Measurements from ENCODE around the genes PLCD1, SLC22A14, XYLB and SCN5A.

DNA sequence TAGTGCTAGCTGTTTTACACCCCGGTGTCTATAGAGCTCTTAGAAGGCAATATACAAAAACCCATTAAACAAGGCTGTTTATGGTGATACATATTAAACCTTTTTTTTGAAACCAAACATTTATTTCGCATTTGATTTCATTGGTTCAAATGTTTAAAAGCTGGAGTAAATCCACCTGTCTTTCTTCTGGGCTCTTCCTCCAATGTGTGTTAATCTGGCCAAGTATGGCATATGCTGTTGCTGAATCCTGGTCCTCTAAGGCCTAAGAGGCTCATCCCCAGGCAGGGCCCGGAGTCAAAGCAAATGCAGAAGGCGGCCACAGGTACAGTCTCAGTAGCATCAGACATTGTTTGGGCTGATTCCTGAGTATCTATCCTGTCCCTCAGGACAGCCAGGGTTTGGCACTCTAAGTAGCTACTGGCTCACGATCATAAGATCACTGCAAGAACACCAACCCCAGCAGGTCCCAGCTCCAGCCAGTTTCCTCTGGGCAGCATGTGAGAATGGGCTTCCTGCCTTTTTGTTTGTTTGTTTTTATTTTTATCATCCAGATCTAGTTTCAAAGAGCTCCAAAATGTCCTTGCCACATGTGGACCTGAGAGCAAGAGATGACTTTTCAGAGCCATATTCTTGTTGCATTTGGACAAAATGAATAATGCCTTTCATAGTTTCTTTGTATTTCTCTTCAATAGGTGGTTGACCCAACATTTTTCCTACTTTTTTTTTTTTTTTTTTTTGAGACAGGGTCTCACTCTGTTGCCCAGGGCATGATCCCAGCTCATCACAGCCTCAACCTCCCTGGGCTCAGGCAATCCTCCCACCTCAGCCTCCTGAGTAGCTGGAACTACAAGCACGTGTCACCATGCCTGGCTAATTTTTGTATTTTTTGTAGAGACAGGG lies 32.7 kb downstream of the LRRFIP2 start:
- RRBS = no CpG with 5 or more reads among the region's 6 CpGs

DNA sequence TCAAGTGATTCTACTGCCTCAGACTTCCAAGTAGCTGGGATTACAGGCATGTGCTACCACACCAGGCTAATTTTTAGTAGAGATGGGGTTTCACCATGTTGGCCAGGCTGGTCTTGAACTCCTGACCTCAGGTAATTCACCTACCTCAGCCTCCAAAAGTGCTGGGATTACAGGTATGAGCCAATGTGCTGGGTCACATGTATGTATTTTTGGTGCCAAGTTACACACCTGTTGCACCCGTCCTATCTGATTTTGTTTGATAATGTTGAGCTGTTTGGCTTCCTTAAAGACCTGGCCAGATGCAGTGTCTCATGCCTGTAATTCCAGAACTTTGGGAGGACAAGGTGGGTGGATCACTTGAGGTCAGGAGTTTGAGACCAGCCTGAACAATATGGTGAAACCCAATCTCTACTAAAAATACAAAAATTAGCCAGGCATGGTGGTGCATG lies 71.0 kb downstream of the GOLGA4 start:
- RRBS = no CpG with 5 or more reads among the region's 1 CpG

DNA sequence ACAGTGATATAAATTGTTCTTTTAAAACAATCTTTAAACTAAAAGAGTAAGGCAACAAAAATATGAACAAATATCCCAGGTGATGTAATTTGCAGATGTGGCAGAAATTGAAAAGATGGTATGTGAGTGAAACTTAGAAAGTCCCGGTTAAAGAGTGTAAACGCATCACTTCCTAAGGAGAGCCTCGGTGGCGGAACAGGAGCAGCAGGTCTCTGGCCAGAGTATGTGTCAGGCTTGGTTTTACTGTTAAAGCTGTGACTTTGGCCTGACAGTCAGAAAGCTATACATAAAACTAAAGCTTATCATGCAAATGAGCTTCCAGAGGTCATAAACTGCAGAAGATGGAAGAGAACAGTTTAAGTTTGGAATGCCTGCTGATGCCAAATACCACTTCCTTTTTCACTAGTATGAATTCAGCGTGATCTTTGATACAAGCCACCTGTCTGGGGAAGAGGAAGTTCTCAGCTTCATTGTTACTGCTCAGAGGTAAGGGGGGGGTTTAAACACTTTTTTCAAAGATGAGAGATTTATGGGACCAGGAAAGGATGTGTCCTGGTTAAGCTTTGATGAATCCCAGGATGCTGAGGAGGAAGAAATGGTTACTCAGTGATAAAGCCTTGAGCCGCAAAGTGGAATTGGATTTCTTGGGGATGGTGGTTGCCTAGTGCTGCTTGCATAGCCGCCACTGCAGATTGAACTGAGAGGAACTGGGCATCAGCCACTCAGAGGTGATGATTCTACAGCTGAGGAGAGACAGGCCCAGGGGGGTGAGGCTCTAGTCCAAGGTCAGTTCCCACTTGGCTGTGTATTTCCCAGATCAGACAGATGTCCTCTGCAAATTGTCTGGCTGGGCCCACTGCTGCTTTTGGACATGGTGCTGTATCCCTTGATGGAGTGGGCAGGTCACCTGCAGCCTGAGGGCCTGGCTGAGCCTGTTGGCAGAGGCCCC lies 124.9 kb upstream of the CTDSPL start:
- RRBS = no CpG with 5 or more reads among the region's 7 CpGs

DNA sequence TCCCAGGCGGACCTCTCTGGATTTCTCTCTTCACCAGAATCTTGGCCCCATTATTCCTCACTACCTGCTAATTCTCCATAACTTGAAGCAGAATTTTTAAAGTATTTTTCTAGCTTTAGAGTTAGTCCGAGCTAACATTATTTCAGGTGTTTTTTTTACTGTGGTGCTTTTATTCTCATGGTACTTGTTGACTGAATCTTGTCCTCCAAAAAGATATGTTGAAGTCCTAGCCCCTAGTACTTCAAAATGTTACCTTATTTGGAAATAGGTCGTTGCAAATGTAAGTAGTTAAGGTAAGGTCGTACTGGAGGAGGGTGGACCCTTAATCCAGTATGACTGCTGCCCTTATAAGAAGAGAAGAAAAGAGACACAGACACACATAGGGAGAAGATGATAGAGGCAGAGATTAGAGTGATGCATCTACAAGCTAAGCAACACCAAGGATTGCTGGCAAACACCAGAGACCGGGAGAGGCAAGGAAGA lies 54.5 kb downstream of the CTDSPL start:
- RRBS = no CpG with 5 or more reads among the region's 5 CpGs

- RRBS = no CpG with 5 or more reads among the region's 6 CpGs
These were observed 28.9 kb upstream of the VILL start for GRCh38 chr3:37961615-37962154.

DNA sequence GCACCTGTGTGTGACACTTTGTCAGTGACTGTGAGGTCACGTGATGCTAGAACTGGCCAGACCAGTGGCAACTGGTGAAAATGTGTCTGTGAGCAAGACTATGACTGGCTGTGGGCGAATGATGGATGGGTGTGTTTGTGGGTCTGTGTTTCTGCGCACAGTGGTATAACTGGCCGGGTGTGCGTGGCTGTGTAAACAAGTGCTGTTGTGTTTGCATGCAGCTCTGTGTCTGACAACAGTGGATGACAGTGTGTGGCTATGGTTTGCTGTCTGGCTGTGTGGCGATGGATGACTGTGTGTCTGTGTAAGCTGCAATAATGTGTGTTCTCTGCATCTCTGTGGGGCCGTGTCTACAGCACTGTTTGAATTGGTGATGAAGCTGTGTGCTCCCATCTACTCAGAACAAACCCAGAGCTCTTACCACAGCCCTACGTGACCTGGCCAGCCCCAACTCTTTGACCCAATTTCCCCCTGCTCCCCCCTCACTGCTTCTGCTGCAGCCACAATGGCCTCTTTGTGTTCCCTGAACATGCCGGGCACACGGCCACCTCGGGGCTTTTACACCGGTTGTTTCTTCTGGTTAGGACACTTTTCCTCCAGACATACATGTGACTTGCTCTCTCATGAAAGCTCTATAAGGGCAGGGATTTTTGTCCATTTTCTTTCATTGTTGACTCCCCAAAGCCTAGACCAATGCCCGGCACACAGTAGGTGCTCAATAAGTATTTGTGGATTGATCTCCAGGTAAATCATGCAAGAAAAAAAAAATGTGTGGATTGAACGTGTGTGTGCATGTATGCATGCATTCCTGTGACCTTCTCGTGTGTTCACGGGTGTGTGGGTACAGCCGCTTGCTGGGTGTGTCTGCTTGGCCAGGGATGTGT lies 14.5 kb downstream of the VILL start:
- RRBS = no CpG with 5 or more reads among the region's 17 CpGs

DNA sequence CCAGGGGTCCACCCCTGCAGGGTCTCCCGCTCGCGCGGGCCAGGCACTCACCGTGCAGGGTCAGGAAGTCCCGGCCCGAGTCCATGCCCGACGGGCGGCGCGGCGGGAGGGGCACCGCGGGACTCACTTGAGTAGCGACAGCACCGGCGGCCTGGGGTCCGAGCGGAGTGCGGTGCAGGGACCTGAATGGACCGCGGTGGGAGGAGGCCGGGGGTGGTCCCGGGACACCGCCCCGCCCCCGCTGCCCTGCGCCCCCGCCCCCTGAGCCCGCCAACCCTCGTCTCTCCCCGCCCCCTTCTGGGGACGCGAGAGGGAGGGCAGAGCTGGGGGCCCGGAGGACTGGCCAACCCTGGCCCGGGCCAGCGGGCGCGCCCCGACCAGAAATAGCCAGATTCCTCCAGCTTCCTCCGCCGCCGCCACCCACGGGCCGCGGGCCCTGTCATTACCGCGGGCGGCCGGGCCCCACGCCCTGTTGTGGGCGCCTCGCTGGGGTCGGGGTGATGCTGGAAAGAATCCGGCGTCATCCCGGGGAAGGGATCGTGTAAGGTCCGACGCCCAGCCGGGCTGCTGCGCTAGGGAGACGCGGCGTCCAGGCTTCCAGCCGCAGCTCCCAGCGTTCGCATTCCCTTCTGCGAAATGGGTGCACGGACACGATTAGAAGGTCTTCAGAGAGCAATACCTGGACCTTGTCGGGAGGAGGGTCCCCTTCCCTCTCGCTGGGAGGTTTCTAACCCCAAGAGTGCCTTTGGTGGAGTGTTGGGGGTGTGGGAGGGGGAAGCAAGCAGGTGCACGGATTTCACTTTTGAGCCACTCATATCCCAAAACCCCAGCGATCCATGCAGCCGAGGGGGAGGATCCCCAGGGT lies at the start of gene PLCD1:
PLCD1 (minus strand) TSS at position 188 of the 865 bp plus-strand sequence.
- RRBS = 2% methylated on average over 42 of the region's 77 CpGs

GRCh38 chr3:38096496-38096695 lies 40.5 kb downstream of the ACAA1 start:
- RRBS = no CpG with 5 or more reads among the region's 4 CpGs

GRCh38 chr3:38117451-38118715 lies 19.0 kb downstream of the ACAA1 start:
- RRBS = no CpG with 5 or more reads among the region's 20 CpGs

DNA sequence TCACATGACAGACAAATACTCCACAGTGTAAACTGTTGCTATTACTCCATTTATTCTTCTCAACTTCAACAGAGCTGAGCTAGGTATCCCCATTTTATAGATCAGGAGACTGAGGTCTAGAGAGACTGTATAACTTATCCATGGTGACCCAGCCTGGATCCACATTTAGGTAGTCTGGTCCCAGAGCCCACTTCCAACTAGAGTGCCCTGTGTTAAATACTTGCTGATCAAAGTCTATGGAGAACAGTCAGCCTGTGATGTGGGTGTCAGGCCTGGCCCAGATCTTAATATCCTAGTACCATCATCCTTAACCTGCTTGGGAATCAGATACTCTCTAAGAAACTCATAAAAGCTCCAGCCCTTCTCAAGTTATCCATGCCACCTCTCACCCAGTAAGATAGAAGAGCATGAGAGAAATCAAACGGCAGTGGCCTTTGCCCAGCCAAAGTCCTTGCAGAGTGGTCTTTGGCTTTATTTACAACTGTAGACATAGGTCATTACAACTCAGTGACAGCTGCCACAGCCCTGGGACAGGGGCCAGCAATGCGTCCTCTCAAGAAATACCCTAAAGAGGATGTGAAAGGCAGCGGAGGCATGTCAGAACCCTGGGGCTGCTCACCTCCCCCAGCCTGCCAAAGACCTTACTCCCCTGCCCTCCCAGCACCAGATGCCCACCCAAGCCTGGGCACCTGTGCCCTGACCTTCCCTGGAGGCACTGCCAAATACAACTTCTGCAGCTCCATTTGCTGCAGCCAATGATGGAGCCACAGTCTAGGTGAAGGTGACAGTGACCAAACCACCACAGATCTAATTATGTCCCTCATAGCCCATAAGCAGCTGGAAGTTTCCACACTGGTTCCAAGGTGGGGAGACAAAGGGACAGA lies 6.4 kb downstream of the ACAA1 start:
- RRBS = no CpG with 5 or more reads among the region's 3 CpGs

GRCh38 chr3:38282109-38282418 lies at the start of gene SLC22A14:
TSS of gene SLC22A14 (plus strand) at chr3:38282294.
- RRBS = no CpG with 5 or more reads among the region's 3 CpGs

- RRBS = 1% methylated on average over 20 of the region's 75 CpGs
These were observed at the start of gene XYLB for GRCh38 chr3:38346276-38347115. TSS of gene XYLB (plus strand) at chr3:38346785.

GRCh38 chr3:38449921-38450266 lies 3.8 kb upstream of the ACVR2B start:
- RRBS = no CpG with 5 or more reads among the region's 3 CpGs

DNA sequence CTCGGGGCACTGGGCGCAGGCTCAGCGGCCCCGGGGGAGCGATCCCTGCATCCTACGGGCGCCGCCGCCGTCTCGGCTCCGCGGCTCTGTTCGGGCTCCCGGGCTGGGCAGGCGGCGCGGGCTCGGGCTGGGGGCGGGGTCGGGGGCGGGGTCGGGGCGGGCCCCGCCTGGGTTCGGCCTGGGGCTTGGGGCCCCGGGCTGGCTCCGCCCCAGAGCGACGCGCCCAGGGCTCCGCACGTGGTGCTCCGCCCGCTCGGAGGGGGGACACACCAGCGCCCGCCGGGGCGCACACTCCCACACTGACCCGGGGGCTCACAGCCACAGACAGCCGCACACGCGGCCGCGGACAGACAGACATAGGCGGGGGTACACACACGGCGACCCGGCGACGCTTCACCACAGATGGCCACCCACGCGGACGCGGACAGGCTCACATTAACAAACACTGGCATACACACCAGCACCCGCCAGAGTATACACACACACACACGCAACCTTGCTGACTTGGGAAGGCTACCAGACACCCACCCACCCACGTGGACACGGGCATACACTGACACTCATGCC lies at the start of gene SCN5A:
SCN5A (minus strand) TSS at position 88 of the 567 bp plus-strand sequence.
- RRBS = 2% methylated on average over 36 of the region's 60 CpGs

- RRBS = 2% methylated on average over 35 of the region's 65 CpGs
These were observed 11.7 kb downstream of the XIRP1 start for GRCh38 chr3:39180426-39181305.

GRCh38 chr3:39182217-39182688 lies 10.1 kb downstream of the XIRP1 start:
- RRBS = no CpG with 5 or more reads among the region's 4 CpGs

GRCh38 chr3:39408684-39409295 lies 2.3 kb downstream of the RPSA start:
- RRBS = no CpG with 5 or more reads among the region's 18 CpGs

- RRBS = no CpG with 5 or more reads among the region's 5 CpGs
These were observed 8.7 kb downstream of the RPSA start for GRCh38 chr3:39415095-39415839.

DNA sequence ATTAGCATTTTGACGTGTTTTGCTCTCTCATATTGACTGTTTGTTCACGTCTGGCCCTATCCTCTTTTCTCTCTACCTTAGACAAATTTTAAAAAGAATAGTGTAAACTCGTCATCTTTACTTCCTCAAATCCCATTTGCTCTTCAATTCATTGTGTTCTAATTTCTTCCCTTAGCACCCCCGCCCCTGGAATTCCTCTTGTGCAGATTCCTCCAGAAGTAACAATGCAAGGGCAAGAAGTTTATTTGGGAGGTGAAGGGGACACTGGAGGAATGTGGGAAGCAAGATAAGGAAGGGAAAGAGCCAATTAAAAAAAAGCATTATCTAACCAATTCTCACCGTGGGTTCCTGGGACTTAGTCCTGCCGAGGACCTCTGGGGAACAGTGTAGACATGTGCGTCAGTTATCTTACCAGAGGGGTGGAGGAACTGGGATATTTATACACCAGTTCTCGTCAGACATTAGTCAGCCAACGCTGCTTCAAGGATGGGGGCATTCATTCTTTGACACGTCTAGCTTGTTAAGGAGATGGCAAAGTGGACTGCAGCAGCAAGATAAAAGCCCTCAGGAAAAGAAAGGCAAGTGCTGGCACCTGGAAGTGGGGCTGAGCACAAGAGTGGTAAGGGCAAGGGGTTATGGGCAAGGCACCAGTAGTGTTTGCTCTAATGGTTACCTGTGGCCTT lies 38.8 kb downstream of the MOBP start:
- RRBS = no CpG with 5 or more reads among the region's 10 CpGs

- RRBS = no CpG with 5 or more reads among the region's 3 CpGs
These were observed 60.4 kb upstream of the EIF1B start for GRCh38 chr3:40249199-40249433.